Measurements from ENCODE around the gene SOX1.

- PRO-cap, result no peak
- RRBS, 2 experiments, result no CpG with 5 or more reads among the region's 18 CpGs
Measured at GRCh38 chr13:111189093-111189687, 74.1 kb downstream of the ARHGEF7 start.

- PRO-cap, result no peak
- RRBS, 2 experiments, result no CpG with 5 or more reads among the region's 7 CpGs
Measured at GRCh38 chr13:111215580-111216044, 100.5 kb downstream of the ARHGEF7 start.

GRCh38 chr13:111217444-111218149 is 102.5 kb downstream of the ARHGEF7 start:
- PRO-cap, result no peak
- RRBS, 2 experiments, result no CpG with 5 or more reads among the region's 15 CpGs

- PRO-cap, result no peak
- RRBS, 2 experiments, result no CpG with 5 or more reads among the region's 7 CpGs
Measured at GRCh38 chr13:111312641-111312863, 7.9 kb upstream of the TEX29 start.

- PRO-cap, result no peak
- RRBS, 2 experiments, result no CpG with 5 or more reads among the region's 14 CpGs
Measured at GRCh38 chr13:111372621-111373079, 52.2 kb downstream of the TEX29 start.

DNA sequence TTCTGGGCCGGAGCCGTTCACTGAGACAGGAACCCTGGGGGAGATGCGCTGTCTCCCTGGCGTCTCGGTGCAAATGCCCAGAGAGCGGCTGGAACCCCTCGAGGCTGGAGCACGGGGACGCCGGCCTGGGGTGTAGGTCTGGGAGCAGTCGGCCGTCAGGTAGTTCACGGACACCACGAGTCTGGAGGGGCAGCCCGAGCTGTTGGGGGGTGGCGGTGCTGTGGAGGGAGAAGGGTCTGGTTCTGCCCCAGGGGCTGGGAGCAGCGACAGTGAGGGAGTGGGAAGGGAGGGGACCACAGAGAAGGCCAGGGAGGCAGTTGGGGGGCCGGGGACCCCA is 173.3 kb upstream of the SOX1 start:
- PRO-cap, result no peak
- RRBS, 2 experiments, result 38 to 48% methylated on average over 1 of the region's 18 CpGs

- PRO-cap, result no peak
- RRBS, 2 experiments, result 44 to 95% methylated on average over 25 of the region's 127 CpGs
Measured at GRCh38 chr13:112066113-112067341, at the start of gene SOX1. TSS of gene SOX1 (plus strand) at chr13:112067149.

DNA sequence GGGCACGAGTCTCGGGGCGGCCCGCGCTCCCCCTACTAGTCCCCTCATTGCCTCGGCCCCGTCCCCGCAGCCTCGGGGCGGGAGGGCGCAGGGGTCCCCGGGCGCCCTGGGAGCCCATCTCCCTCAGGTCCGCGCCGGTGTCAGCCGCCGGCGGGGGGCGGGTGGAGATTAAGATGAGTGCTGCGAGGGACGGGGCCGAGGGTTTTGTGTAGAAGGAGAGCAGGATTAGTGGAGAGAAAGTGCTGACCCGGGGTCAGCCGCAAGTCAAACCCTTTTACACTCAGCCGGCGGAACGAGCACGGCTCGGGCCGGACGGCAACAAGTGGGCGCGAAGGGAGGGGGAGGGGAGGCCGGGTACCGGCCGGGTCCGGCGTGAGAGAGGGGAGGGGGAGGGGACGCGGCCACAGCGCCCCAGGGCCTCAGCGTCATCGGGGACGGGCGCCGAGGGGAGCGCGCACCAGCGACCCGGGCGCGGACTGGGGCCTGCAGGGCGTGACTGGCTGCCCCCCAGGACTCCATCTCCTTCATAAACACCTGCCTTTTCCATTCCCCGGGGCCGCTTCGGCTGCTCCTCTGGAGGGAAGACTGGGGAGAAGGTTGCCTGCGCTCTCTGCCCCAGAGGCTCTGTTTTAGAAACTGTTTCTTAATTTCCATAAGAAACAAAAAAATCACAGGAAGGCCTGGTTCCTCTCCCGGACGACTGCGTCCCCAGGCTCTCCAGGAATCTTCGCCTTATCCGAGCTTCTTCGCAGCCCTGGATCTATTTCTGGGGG is 6.4 kb downstream of the SOX1 start:
- PRO-cap, result no peak
- RRBS, 2 experiments, result 3 to 59% methylated on average over 16 to 29 of the region's 64 CpGs

DNA sequence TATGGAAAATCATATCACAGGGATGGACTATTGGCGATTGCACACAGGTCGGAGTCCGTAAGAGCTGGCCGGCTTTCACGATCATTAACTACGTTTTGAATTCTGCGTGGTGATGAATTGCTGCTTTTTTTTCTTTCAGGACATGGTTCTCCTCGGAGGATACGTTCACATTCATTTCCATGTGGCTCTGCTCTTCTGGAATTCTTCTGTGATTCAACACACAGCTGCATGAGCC is 148.0 kb upstream of the SPACA7 start:
- PRO-cap, result no peak
- RRBS, 2 experiments, result no CpG with 5 or more reads among the region's 9 CpGs

DNA sequence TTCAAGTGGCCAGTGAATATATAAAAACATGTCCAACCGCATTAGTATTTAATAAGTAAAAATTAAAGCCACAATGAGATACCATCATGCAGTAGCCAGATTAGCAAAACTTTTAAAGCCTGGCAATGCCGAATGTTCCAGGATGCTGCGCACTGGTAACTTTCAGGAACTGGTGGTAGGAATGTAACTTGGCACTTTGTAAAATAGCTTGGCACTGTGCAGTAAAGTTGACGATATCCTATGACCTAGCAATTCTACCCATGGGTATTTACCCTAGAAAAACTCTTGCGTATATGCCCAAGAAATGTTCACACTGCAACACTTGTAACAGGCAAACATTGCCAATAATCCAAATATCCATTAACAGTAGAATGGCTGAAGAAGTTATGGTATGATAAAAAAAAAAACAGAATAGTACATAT is 97.7 kb downstream of the SPACA7 start:
- PRO-cap, result no peak
- RRBS, 2 experiments, result no CpG with 5 or more reads among the region's 5 CpGs

- PRO-cap, result no peak
- RRBS, 2 experiments, result no CpG with 5 or more reads among the region's 9 CpGs
Measured at GRCh38 chr13:112555798-112556340, 32.1 kb downstream of the TUBGCP3 start.

DNA sequence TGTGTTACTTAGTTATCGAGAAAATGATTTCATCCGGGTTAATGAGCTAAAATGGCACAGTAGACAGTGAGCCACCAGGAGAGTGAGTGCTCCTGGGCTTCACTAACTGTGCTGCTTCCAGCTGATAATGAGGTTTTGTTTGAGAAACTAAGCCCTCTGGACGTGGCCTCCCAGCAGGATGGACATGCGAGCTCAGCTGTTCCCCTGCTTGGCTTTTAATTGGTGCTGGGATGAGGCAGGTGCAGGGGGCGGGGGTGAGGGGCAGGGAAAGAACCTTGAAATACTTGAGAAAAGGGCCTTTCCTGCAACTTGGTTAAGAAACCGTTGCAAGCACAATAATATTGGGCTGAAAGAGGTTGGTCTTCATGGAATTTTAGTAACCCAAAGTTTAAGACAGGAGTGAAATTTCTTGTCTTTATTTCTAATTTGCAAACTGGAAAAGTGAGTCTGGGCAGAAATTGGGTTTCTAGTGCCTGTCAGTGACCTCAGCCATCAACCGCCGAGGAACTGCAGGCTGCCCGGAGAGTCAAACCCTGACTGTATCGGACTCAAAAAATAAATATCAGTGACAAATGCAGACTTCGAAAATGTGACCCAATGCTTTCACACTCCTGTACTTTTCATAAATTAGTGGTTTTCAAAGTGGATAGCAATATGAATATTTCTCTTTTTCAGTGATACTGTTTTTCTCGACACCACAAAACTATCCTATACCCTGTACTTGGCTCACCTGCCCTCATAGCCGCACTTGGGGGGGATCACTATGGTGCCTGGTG is 44.4 kb downstream of the ATP11A start:
- PRO-cap, result no peak
- RRBS, 2 experiments, result no CpG with 5 or more reads among the region's 13 CpGs

DNA sequence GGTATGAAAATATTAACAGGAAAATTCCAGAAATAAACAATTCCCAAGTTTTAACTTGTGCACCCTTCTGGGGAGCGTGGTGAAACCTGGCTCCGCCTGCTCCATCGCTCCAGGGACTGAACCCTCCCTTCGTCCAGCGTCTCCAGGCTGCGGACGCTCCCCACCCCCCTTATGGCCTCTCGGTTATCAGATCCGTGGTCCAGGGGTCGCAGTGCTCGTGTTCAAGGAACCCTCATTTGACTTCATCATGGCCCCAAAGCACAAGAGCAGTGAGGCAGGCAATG is 71.1 kb downstream of the ATP11A start:
- PRO-cap, result no peak
- RRBS, 2 experiments, result no CpG with 5 or more reads among the region's 11 CpGs

GRCh38 chr13:112812217-112812698 is 122.4 kb downstream of the ATP11A start:
- PRO-cap, result no peak
- RRBS, 2 experiments, result no CpG with 5 or more reads among the region's 13 CpGs

GRCh38 chr13:112882136-112882687 is 86.8 kb upstream of the MCF2L start:
- PRO-cap, result no peak
- RRBS, 2 experiments, result 92 to 93% methylated on average over 9 of the region's 25 CpGs

GRCh38 chr13:112957902-112959184 is 10.7 kb upstream of the MCF2L start:
- PRO-cap, result no peak
- RRBS, 2 experiments, result no CpG with 5 or more reads among the region's 38 CpGs

GRCh38 chr13:112965400-112965915 is 3.6 kb upstream of the MCF2L start:
- PRO-cap, result no peak
- RRBS, 2 experiments, result no CpG with 5 or more reads among the region's 15 CpGs

GRCh38 chr13:112980304-112980782 is 11.3 kb downstream of the MCF2L start:
- PRO-cap, result no peak
- RRBS, 2 experiments, result no CpG with 5 or more reads among the region's 20 CpGs

DNA sequence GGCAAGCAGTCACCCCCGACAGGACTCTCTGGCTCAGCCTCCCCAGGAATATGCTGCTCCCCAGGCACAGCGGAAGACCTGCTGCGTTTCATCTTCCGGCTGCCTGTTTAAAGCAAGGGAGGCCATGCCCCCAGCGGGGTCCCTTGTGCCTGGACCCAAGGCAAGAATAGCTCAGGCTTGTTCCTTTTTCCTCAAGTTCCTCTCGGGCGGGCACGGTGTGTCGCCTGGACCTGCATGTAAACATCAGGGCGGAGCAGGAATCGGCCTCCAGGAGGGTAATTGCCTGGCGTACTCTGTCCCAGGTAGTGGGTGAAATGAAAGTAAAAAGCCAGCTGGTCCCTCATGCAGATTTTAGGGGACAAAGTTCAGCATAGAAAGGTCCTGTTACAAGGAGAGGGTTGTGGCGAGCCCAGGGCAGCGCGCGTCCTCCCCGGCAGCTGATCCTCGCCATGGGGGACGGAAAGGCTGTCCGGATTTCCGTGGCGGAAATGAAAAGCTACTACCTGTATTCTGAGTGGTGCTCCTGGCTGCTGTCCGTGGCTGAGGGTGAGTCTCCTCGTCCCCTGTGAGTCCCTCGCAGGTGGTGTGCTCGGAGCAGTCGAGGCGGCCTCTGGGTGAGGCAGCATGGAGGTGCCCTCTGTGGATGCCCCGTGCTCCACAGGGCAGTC is 16.1 kb downstream of the MCF2L start:
- PRO-cap, result no peak
- RRBS, 2 experiments, result no CpG with 5 or more reads among the region's 29 CpGs

DNA sequence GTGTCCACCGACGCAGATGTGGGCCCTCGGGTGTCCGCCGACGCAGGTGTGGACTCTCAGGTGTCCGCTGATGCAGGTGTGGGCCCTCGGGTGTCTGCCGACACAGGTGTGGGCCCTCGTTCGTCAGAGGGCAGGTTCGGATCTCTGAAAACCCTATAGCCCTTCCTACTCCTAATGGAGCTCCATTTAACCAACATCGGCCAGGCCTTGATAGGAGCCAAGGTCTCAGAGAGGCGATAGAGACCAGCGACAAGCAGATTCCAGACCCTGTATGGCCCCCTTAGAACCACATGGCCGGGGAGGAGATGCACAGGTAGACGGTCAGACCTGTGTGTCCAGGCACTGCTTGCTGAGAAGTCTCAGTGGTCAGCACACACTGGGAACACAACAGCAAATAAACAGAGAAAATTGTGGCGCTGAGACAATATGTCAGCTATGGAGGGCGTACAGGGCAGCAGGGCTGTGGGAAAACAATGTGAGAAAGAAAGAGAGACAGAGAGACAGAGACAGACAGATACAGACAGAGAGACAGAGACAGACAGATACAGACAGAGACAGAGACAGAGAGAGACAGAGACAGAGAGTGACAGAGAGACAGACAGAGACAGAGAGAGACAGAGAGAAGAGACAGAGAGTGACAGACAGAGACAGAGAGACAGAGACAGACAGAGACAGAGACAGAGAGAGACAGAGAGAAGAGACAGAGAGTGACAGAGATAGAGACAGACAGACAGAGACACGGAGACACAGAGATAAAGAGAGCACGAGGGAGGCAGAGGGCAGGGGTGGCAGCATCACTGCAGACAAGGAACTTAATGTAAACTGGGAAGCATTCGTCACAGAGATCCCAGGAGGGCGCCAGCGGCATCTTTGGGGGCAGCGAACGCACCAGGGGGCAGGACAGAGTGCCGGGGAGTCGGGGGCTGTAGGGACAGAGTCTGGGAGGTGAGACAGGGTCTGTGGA is 61.8 kb downstream of the MCF2L start:
- PRO-cap, result no peak
- RRBS, 2 experiments, result no CpG with 5 or more reads among the region's 28 CpGs